Measurements from ENCODE around the gene FIGLA.

DNA sequence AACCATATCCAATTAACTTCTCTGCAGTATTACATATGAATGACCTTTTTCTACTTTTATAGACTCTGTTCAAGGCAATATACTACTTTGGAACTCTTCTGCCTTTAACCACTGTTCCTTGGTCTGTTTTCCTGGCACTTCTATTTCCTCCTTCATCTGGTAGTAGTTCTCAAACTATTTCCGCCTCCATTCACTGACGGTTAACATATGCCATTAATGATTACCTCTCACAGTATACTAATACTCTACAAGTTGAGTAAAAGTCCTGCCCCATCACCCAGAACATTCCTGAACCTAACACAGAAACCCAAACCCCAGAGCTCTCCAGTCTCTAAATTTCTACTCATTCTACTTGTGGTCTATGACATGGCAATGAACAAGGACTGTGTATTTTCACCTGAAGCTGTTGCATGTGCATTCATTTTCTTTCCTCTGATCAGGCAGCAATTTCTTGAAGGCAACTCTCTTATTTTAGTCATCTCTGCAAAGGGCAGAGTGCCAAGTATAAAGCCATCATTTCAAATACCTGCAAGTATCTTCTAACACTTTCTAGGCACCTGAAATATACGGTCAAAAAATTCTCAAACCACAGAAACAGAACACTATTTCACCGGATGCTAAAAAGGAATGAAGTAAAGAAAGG lies 4.4 kb downstream of the GFPT1 start:
- PRO-cap = no peak

- PRO-cap = bidirectional peak, plus-strand start at chr2:69437021, minus-strand start at chr2:69436982; bidirectional peak, plus-strand start at chr2:69437082, minus-strand start at chr2:69437124
Measured at GRCh38 chr2:69436467-69437245, 579 bp downstream of the NFU1 start.

- PRO-cap = no peak
Measured at GRCh38 chr2:69626015-69626682, 17.4 kb downstream of the AAK1 start.

GRCh38 chr2:69641561-69642031 lies 1.9 kb downstream of the AAK1 start:
- PRO-cap = no peak

DNA sequence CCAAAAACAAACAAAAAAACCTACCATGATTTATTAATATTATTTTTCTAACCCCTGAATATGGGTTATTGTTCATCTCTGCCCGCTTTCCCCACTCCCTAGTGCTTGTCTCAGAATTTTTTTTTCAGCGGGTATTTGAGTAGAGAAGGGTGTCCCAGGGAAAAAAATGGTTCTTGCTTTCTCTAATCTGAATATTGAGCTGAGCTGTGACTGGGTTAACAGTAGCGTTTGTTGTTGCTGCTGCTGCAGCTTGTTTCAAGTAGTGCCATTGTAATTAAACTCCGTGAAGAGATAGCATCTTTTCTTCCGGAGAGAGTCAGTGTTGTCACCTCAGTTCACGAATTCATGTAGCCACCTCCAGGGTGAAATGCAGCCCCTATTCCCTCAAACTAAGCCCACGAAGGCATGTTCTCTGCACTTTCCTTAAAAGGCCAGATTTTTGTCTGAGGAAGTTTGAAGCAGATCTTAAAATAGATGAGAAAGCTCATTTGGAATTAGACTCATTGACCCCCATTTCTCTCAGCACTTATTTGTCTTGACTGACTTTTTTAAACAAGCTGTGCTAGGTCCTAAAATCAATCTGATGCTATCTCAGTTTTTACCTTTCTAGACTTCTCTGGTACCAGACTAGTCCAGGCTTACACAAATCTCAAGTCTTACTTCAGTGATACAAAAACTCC lies 1.6 kb upstream of the AAK1 start:
- PRO-cap = no peak

DNA sequence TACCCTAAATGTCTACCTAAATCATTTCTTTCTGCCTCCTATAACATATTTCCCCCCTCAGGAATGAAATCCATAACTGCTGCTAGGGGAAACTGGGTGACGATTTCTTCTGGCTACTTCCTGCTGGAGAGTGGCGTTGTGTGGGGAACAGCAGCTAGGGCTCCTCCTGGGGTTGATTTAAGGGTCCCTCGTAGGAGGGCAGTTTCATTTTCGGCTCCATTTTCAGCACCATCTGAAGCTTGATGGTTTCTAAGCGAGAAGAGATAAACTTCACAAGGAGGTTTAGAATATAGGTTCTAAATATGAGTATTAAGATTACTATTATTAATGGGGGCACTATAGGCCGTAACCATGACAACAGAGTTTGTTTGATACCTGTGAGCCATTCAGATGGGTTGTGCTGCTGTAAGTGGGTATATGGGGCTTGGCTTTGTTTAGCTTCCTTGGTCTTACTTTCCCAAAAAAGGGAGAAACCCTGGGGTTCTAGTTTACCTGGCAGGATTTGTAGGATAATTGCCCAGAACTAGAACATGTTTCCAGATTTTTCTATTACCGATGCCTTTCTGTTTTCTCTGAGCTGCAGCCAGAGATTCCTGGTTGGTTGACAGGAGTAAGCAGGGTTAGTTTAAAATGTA lies 39.2 kb upstream of the GMCL1 start:
- PRO-cap = no peak

DNA sequence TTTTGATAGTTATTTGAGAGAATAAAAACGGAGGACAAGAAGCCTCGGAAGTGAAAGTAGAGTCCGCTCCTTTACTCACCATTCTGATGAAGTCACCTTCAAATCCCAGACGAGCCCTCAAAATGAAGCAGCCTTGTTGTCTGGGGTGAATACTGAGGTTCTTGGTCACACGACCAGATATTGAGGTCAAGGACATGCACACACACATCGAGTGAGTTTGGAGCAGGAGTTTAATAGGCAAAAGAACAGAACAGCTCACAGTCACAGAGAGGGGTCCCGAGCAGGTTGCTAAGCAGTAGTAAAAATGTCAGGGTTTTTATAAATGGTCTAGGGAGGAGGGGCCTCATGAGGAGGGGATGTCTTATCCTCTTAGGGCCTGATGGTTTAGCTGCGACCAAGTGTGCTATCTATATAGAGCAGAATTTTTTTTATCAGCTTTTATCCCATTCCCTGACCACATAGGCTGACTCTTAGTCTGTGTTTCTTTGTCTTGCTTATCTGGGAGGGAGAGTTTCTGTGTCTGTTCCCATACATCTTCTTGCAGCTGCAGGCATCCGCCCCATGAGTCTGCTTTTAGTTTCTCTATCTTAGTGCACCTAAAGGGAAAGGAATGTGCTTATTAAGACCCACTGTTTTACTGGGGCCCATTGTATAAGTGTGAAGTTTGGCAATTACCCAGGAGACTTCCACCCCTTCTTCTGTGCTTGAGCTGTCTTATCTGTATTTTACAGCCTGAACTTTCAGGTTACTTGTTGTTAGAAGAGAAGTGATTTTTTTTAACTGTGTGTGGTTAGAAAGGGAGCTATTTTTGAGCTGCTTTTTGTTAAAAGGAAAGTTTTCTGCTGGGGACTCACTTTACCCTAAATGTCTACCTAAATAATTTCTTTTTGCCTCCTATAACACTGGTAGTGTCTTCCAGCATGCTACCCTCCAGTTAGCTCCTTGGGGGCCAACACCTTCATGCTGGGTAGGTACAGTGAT lies 30.5 kb upstream of the GMCL1 start:
- PRO-cap = no peak

DNA sequence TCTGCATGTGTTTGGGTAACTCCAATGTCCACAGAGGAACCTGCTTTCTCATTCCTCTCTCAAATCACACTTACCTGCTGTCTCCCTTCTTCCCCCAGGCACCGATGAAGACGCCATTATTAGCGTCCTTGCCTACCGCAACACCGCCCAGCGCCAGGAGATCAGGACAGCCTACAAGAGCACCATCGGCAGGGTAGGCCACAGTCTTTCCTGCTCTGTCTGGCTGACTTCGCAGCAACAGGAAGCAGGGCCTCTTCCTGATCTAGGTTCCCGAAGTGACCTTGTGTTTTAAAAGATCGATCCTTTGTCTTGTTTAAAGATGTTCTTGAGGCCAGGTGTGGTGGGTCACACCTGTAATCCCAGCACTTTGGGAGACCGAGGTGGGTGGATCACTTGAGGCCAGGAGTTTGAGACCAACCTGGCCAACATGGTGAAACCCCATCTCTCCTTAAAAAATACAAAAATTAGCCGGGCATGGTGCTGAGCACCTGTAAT lies 25.0 kb upstream of the GMCL1 start:
- PRO-cap = no peak

GRCh38 chr2:69936671-69937545 lies 22.0 kb downstream of the MXD1 start:
- PRO-cap = no peak

DNA sequence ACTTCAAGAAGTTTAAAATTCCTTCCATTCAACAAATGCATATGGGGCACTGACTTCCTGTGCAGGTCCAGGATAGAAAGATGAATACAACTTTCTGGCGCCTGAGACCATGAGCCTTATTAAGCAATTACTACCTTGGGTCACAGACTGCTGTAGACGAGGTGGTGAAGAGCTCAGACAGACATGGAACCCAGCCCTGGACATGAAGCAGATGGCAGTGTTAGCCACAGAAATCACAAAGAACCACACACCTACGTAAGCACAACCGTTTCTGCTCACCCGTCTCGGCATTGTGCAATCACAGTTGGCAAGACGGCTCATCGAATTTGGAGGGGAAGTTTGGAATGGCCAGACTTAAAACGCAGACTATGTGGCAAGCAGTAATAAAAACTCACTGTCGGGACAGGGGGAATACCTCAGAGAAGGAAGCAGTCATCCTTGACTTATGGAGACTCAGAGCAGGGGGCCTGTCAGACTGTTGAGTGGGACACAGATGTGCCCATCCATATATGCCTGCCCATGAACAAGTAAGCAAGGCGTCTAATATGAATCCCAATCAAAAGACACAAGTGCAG lies 24.3 kb upstream of the ASPRV1 start:
- PRO-cap = no peak

- PRO-cap = bidirectional peak, plus-strand start at chr2:70035100, minus-strand start at chr2:70034980
Measured at GRCh38 chr2:70034744-70035361, 52.4 kb upstream of the PCBP1 start.

- PRO-cap = no peak
Measured at GRCh38 chr2:70044688-70045499, 42.4 kb upstream of the PCBP1 start.

DNA sequence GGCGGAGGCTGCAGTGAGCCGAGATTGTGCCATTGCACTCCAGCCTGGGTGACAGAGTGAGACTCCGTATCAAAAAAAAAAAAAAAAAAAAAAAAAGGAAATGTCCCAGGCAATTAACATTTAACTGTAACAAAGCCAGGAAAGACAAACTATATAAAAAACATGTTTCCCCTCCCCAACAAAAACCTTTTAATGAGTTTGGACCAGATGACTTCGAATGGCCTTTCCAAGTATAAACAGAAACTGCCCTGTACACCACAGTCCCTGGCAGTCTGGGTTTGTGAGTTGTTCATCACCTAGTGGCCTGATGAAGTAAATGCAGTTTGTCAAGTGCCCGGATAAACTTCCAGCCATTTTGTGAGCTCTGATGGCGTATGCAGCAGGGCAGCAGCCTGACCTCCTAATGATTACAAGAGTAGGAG lies 16.6 kb upstream of the PCBP1 start:
- PRO-cap = bidirectional peak, plus-strand start at position 353 of the sequence, minus-strand start at position 274 of the sequence

DNA sequence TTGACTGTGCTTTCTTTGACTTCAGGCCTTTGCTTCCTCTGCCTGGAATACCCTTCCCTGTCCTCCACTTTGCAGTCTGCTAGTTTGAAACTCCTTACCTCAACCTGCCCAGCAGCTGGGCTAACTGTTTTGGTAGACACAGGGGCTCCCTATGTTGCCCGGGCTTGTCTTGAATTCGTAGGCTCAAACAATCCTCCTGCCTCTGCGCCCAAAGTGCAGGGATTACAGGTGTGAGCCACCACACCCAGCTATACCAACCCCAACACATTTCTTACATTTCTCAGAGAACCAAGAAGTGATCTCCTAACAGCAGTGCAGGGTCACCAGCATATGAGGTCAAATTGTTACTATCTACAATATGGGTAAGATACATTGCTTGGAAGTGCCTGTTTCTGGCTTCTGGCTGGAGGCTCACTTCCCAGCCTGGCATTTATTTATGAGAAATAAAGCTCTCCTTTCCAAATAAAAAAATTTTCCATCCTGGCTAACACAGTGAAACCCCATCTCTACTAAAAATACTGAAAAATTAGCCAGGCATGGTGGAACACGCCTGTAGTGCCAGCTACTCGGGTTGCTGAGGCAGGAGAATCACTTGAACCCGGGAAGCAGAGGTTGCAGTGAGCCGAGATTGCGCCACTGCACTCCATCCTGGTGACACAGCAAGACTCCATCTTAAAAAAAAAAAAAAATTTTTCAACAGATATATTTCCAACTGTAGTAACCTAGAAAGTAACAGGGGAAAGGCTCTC lies 6.3 kb upstream of the PCBP1 start:
- PRO-cap = no peak

DNA sequence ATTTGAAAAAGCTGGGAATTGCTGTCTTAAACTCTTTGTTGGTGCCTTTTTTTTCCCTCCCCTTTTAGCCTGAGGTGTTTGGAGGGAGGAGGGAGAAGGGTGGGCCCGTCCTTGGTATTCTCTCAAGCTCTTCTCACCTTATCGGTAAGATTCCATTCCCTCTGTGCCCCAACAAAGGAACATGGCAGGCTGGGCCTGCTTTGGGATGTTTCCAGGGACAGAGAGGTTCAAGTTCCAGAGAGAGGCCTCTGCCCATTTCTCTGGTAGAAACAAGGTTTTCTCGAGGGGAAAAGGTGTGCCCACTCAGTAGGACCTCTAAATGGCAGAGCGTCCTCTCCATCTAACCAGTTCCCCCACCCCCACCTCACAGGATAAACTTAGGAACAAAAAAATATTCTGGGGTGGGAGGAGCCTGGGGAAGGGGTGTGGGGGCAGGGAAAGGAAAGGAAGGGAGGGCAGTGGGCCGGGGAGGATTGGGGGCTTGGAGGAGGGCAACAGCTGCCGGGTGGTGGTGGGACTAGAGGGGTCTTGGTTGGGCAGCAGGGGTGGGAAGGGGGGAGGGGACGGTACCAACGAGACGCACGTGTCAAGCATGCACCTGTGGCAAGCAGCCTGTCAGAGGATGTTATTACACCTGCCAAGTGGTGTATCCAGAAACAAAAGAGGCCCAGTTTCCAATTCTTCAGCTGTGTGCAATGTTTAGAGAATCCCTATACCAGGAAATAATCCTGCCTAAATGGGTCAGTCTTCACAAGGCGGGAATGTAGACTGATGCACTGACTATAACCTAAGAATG lies 2.1 kb downstream of the PCBP1 start:
- PRO-cap = unidirectional peak, minus-strand start at position 361 of the sequence

DNA sequence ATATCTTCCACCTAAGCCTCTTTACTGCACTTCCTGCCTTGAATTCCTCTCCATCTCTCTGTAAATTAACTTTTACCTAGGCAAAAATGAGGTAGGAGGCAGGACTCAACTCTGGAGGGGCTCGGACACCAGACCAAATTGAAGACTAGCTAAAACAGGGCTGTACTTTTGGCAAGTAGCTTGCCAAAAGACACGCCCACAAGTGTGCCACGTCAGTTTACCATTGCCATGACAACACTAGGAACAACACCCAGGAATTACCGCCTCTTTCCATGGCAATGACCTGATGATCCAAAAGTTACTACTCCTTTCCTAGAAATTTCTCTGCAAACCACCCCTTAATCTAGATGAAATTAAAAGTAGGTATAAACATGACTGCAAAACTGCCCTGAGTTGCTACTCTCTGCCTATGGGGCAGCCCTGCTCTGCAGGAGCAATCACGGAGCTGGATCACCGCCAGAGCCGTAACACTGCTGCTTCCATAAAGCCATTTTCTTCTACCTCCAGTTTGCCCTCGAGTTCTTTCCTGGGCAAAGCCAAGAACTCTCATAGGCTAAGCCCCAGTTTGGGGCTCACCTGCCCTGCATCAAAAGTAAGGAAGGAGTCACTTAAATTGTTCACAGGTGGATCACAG lies 65.9 kb upstream of the FAM136A start:
- PRO-cap = no peak

DNA sequence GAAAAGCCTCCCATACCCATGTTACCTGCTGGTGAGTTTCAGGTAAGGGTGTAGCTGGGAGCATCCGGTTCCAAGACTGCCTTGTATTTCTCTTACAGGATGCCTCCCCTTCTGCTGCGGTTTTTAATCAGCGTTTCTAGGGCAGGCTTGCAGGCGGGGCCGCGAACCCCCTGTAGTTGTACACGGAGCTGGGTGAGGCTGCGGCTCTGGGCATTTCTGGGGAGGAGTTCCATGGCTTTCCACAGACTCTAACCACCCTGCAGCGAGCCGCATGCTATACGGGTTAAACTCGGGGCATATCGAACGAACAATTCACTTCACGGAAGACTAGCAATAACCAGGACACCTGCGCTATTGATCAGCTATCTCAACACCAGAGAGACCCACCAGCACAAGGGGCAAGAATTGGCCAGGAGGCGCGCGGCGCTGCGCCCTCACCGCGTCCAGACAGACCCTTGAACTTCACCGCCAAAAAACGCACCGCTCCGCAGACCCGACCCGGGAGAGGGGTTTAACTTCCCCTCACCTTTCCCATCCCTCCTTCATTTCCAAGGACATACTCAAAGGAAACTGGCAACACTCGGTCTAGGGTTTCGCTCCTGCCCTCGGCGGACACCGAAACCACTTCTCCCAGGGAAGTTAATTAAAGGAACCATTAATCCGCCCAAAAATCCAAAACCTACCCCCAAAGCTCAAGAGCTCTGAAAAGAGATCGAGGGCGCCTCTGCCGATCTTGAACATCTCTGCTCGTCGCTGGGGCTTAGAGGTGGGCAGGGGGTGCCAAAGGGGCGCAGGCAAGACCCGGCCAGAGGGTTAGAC lies 916 bp downstream of the TGFA start:
- PRO-cap = no peak

GRCh38 chr2:70766980-70767329 lies 1.0 kb downstream of the ADD2 start:
- PRO-cap = no peak

- PRO-cap = no peak
Measured at GRCh38 chr2:70790369-70791051, at the start of gene FIGLA. TSS of gene FIGLA (minus strand) at chr2:70790643.

- PRO-cap = no peak
Measured at GRCh38 chr2:70984658-70985185, 6.3 kb downstream of the ANKRD53 start.

Measured in right common carotid artery plus branches (tissue), 1 donor.